ENCODE measurements around a stretch of chr13.

DNA sequence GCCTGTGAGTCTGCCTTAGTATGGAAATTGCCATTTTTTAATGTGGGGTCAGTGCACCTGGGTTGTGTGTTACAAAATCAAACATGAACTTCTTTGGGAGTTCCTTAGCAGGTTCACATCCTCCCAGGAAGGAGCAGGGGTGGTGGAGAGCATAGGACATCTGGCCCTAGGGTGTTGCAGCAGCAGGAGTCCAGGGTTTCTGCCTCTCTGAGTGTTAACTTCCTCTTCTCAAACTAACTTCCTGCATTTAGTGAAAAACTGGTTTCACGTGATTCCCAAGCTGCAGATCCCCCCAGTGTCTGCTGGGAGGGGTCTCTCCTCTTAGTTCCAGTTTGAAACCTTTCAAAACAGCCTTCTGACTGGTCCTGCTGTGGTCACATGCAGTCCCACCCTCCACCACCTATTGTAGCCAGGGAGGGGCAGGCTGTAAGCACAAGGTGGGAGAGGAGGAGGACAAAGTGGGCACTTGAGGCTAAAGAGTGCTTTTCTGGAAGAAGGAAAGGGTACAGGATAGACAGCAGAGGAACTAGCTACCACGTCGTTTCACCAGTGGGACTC lies 7.2 kb downstream of the RNASEH2B start:
- RRBS, 2 experiments = no CpG with 5 or more reads among the region's 3 CpGs

- RRBS, 2 experiments = no CpG with 5 or more reads among the region's 1 CpG
These were observed 30.8 kb downstream of the RNASEH2B start for GRCh38 chr13:50940425-50940684.

DNA sequence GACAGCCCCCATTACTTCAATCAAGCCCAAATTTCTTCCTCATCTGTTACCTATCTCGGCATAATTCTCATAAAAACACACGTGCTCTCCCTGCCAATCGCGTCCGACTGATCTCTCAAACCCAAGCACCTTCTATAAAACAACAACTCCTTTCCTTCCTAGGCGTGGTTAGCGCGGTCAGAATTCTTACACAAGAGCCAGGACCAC lies 49.1 kb upstream of the FAM124A start:
- RRBS, 2 experiments = no CpG with 5 or more reads among the region's 8 CpGs

- RRBS, 2 experiments = no CpG with 5 or more reads among the region's 5 CpGs
These were observed 1.3 kb downstream of the FAM124A start for GRCh38 chr13:51223514-51223967.

- RRBS, 2 experiments = no CpG with 5 or more reads among the region's 13 CpGs
These were observed 24.7 kb downstream of the FAM124A start for GRCh38 chr13:51246663-51247505.

DNA sequence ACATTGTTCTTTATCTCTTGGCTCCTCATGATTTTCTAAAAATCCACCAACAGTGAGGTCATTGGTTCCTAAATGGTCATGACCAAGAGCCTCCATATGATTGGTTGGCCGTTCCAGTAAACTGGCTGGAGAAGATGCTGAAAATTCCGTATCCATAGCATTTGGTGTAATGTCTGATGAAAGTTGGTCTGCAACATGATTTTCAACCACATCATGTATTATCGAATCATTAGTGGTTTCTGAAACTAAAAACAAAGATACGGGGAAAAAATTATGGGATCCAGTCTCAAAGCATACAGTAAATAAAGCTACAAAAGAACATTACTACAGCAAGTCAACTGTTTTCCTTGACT lies 29.6 kb downstream of the SERPINE3 start:
- RRBS, 2 experiments = no CpG with 5 or more reads among the region's 4 CpGs

DNA sequence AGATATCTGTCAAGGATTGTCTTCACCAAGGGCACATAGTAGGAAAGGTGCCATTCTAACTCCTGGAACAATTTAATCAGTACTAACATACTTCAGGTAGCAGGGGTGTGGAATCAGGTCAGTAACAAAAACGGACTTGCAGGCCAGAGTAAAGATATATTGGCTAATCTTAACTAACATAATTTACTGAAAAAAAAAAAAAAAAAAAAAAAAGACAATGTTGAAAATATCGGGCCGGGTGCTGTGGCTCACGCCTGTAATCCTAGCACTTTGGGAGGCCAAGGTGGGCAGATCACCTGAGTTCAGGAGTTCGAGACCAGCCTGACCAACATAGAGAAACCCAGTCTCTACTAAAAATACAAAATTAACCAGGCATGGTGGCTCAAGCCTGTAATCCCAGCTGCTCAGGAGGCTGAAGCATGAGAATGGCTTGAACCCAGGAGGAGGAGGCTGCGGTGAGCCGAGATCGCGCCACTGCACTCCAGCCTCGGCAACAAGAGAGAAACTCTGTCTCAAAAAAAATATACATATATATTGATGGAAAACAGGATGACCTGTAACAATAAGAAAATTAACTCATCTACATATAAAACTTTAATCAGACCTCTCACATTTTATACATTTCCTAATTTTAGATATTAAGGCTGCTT lies 5.2 kb downstream of the INTS6 start:
- RRBS, 2 experiments = no CpG with 5 or more reads among the region's 10 CpGs

DNA sequence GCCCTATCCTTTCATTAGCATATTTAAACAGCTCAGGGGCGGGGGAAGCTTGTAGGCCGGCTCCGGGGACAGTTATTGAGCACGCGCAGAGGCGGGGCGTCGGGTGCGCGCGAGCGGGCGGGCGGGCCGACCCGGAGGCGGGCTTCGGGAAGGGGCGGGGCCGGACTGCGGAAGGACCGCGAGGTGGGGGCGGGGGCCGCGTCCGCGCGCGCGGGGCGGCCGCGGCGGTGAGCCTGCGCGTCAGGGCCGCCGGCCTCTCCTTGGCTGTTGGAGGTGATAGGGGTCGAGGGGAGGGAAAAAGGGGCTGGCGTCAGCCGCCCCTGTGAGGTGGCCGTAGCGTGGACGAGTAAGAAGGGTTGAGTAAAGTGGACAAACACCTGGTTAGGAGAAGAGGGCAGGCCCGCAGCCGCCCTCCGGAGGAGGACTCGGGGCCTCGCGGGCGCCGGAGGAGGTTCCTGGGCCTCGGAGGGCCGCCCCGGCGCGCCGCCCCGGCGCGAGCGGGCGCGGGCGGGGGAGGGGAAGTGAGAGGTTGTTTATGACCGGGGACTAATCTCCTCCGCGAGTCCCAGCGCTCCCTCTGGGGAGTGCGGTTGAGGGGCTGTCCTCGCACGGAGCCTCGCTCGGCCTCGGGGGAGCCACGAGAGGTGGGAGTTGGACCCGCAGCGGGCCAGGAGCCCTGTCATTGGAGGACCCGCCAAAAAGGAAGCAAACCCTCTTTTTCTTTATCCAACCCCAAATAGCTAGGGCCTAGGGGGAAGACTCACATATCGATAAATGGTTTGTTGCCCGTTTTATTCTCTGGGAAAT lies 513 bp upstream of the INTS6 start:
- RRBS, 2 experiments = under 1 to 1% methylated on average over 35 of the region's 82 CpGs

DNA sequence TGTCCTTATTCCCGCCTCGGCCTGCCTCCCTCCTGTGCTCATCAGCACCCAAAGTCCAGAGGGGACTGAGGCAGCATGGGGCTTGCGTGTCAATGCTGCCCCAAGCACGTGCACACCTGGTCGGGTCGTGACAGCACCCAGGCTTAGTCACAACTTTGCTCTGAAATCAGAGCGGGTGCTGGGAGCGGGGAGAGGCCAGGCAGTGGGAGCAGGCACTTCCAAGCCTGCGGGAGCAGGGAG lies 3.7 kb upstream of the INTS6 start:
- RRBS, 2 experiments = no CpG with 5 or more reads among the region's 9 CpGs

DNA sequence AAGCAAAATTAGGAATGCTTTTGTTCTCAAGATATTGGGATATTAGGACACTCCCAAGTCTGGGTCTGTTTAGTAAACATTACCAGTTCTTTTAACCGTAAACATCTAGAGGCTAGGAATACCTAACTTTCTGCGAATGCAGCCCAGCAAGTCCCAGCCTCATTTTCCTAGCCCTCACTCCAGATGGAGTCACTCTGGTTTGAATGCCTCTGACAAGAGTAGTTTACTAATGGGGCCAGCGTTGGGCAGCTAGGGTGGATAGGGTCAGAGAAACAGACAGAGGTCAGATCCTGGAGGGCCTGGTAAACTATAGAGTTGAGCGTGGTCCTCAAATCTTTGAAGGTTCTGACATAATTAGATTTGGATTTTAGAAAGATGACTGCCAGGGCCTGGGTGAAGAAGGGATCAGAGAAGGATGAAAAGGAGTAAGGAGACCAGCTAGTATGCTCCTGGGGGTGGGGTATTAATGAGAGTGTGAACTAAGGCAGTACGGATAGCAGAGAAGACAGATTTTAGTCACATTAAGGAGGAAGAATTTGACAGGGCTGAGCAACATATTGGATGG lies 53.7 kb downstream of the WDFY2 start:
- RRBS, 2 experiments = no CpG with 5 or more reads among the region's 5 CpGs

DNA sequence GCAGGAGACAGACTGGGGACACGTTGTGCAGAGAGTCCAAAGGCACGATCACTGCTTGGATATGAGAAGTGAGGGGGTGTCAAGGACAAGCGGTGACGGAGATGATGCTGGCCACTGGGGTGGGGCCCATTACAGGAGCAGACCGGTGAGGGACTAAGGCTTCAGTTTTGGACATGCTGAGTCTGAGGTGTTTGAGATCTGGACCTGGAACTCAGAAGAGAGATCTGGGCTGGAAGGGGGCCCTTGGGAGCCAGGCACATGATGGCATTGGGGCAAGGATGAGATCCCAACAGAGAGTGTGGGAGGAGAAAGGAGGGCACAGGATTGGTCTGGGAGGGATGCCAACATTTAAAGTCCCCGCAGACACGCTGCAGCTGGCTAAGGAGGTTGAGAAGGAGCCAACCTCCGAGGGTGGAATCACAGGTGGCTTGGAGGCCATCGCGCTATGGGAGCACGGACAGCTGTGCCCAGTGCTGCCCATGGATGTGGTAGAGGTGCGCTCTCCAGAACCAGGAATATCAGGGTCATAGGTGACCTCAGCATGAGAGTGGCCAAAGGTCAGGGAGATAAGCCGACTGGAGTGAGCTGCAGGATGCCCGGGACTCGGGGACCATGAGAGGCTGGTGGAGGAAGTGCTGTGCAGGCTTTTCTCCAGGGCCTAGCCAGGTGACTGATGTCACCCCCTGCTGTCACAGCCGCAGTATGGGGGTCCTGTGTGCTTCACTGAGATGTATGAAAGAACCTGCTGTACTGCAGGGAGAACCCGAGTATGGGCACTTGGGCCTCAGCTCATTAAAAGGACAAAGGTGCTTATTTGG lies 21.8 kb downstream of the DHRS12 start:
- RRBS, 2 experiments = no CpG with 5 or more reads among the region's 17 CpGs

- RRBS, 2 experiments = no CpG with 5 or more reads among the region's 5 CpGs
These were observed 1.7 kb downstream of the DHRS12 start for GRCh38 chr13:51802209-51802724.

DNA sequence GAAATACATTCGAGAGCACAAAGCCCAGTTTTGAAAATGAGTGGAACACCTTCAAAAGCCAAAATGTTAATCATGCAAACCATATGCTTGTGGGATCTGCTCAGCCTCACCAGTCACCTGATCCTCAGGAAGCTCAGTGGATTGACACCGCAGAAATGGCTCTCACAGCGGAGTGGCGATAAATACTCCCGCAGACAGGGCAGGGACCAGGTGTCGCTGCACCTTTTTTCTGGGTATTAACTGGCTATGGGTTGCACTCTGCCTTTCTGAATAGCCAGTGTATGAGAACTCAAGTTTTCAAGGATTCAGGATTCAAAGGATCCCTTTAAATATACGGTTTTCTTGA lies 18.2 kb upstream of the DHRS12 start:
- RRBS, 2 experiments = no CpG with 5 or more reads among the region's 7 CpGs

DNA sequence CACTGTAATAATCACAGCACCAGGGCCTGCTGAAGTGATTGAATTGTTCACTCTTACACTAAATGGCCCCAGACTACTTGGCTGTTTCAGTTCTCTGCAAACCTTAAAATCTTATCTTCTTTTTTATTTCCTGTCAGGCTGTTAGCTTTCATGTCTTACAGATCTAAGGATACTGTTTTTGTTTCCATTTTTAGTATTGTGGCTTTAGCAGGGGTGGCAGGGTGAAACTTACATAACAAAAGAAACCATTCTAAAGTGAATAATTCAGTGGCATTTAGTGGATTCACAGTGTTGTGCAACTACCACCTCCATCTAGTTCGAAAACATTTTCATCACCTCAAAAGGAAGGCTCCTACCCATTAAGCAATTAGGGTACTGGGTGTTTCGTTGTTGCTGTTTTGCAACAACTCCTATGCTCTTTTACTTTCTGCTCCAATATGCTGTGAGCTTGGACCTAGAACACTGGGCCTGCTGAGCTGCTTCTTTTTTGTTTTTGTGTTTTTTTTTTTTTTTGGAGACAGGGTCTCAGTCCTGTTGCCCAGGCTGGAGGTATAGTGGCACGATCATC lies 19.8 kb downstream of the TMEM272 start:
- RRBS, 2 experiments = no CpG with 5 or more reads among the region's 3 CpGs

- RRBS, 2 experiments = no CpG with 5 or more reads among the region's 4 CpGs
These were observed 12.2 kb downstream of the ATP7B start for GRCh38 chr13:51999024-51999513.

- RRBS, 2 experiments = no CpG with 5 or more reads among the region's 8 CpGs
These were observed 116.1 kb upstream of the NEK3 start for GRCh38 chr13:52275558-52275864.

GRCh38 chr13:52407426-52407724 lies 1.4 kb upstream of the THSD1 start:
- RRBS, 2 experiments = no CpG with 5 or more reads among the region's 12 CpGs

- RRBS, 2 experiments = no CpG with 5 or more reads among the region's 5 CpGs
These were observed 1.2 kb downstream of the SUGT1 start for GRCh38 chr13:52653697-52654292.

- RRBS, 2 experiments = no CpG with 5 or more reads among the region's 2 CpGs
These were observed 39.0 kb downstream of the PCDH8 start for GRCh38 chr13:52809469-52809894.

GRCh38 chr13:52845938-52846865 lies 2.2 kb downstream of the PCDH8 start:
- RRBS, 2 experiments = 7 to 14% methylated on average over 48 of the region's 103 CpGs